RPMI7951 (cell line): Measurements from ENCODE around the gene NR6A1.

- RAMPAGE, long total RNA = no peak
Measured at GRCh38 chr9:123518948-123519703, 163.1 kb downstream of the CRB2 start.

- RAMPAGE, long total RNA = no peak
Measured at GRCh38 chr9:124045001-124045457, 33.5 kb downstream of the LHX2 start.

DNA sequence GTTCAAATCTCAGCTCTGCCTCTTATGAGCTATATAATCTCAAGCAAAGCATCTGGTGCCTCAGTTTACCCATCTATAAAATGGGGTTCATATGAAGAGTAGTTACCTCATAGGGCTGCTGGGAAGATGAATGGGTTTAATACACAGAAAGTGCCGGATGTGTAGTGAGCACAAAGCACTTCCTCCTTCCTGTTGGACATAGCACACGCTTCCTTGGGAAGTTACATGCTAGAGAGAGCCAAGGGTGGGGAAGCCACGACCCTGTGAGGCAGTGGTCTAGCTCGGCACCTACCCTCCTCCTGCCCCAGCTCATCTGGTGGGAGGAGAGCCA is 43.7 kb upstream of the NEK6 start:
- RAMPAGE, long total RNA = no peak

GRCh38 chr9:124217901-124218229 is 39.9 kb upstream of the NEK6 start:
- RAMPAGE, long total RNA = no peak

GRCh38 chr9:124279967-124280916 is 22.5 kb downstream of the NEK6 start:
- RAMPAGE, long total RNA = no peak

DNA sequence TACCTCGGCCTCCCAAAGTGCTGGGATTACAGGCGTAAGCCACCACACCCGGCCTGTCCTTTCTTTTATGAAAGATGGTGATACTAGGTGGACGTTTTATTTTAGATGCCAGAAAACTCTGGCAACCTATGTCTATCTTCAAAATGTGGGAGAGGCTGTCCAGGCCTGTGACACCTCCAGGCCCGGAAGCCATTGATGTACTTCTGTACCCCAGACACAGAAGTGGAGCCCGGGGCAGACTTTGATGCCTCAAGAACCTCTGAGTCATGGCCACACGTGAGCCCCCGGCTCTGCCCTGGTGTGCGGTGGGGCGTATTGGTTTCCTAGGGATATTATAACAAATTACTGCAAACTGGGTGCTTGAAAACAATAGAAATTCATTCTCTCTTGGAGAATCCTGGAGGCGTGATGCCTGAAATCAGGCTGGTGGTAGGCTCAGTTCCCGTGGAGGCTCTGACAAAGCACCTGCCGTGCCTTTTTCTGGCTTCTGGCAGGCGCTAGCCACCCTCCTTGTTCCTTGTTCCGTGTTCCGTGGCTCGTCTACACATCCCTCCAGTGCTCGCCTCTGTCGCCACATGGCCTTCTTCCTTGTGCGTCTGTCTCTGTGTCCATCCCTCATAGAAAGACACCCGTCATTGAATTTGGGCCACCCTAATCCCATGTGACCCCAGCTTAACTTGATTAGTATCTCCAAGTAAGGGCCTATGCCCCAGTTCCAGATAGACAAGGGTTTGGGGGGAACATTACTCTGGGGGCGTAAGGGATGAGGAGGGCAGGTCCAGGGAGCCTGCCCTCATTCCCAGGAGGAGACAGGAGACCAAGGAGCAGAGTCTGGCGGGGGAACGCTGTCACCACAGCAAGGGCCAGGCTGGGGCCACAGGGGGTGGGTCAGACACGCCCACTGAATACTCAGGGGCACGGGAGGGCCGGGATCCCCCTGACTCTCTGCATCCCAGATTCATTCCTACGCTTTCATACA is 24.3 kb downstream of the NEK6 start:
- RAMPAGE, long total RNA = no peak

- RAMPAGE, long total RNA = no peak
Measured at GRCh38 chr9:124363328-124363743, 51.9 kb downstream of the PSMB7 start.

DNA sequence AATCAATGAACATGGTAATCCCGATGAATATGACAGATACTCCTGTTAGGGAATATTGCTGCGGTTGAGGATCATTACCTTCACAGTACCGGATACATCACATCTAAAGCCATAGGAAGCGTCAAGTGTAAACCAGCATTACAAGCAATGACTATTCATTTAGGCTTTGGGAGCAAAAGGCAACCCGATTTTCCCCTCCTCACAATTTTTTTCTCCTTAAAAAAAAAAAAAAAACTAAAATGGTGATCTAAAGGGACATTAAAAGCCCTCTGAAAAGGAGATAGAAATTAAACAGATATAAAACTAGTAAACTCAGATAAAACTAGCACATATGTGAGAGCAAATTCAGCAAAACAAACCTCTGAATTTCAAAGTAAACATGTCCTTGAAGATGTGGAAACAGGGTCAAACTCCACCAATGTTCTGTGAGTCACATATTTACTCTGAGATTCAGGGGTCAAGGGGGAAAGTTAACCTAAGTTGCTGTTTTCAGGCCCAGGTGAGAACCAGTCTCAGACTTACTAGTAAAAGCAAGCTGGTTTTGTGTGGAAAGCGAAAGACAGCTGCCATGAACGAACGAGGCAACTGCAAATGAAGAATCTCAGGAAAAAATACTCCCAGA is 29.2 kb downstream of the PSMB7 start:
- RAMPAGE, long total RNA = no peak

DNA sequence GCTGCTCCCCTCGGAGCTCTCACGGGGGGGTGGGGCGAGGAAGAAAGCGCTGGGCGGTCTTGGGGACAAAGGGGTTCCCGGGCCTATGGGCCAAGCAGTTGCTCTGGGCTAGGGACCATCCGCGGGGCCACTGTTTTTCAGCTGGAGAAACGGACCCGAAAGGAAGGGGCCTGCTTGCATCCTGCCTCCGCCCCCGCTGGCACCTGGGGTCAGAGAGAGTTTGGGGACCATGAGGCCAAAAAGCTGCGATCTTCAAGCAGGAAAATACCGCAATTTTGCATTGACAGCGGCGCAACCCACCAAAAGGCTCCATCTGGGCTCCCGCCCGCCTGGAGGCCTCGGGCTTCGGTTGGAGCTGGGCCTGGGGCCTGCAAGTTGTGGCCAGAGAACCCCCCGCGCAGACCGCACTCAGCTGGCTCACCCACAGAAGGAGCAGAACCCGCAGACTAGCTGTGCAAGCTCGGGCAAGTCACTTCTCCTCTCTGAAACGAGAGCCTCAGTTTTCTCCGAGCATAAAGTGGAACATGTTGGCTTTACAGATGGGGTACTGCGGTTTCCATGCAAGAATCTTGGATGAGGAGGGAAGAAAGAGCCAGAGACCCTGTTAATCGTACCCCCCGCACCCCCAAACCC is 1.3 kb downstream of the NR5A1 start:
- RAMPAGE, long total RNA = no peak

DNA sequence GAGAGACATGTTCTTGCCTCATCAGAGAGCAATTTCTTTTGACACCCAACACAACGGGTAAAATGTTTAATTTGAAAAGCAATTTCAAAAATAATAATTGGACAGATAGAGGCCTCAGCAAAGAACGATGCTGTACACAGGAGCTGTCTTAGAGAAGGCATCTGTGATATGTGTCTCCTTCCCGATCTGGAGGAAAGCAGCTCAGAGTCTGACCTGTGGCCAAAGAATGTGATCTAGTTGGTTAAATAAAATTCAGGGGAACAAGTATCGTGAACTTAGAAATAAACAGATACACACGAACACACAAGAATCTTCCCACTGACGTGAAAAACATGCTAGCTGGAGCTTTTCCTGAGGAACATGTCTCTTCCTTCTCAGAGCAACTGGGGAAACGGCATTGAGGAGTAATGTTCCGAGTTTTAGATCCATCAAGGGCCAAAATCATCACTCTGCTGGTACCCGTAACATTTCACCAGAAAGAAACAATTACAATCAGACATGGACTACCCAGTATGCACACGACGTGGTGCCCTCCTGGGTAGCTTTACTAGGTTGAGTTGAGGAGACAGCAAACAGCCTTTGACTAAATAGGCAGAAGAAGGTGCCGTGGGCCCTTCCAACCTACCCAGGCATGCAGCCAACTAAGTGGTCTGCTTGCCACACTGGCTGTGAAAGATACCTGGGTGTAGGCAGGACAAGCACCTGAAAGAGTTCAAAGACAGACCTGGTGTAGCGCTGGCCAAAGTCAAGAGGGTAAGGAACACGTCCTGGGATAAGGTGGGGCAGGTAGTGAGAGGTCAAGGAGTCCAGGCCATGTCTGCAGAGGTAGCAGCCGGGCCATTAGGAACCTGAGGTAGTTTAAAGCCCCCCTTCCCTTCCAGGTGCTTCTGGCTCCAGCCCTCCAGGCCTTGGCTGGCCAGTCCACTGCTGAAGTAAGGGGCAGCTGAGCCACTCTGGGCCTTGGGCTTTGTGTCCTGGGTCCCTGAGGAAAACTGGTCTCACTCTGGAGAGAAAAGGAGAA is 13.6 kb upstream of the NR5A1 start:
- RAMPAGE, long total RNA = no peak

DNA sequence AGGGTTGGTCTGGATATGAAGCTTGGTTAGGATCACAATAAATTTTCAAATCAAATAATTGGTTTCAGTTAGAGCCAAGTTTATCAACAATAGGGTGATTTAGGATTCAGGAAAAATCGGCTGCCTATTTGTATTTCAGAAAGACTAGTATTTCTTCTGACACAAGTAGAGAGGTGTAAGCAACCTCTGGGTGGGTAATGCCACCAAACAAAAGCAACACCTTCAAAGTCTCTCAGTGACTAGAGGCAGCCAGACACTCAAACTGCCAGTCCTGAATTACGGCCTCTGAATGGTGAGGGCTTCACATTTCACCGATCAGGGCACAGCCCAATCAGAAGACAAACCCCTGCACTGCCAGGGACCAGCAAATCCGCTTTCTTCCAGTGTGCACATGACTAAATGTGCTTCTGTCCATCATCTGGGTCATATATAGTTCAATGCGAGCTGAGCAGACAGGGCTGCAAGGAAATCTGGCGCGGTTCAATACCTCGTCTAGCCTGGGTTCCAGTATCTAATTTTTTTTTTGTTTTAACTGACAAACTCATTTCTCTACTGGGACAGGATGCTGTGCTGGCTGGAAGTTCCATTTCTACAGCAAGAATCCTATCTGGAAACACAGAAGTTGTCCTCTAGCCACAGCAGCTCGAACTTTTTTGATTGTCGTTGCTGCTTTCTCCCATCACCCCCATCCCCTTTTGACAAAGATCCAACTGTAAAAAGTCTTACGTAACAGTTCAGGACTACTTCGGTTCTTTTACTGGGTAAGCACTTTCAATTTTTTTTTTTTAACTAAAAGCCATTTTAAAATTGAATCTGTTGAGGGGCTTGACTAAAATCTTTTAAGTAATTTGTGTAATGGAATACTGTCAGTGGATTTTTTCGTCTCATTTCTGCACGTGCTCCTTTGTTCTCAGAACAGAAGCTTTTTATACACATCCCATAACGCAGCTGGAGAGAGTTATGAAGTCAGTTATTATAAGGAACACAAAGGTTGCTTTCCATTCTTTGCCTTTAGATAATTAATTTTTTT is 112.8 kb downstream of the NR6A1 start:
- RAMPAGE, long total RNA = no peak

DNA sequence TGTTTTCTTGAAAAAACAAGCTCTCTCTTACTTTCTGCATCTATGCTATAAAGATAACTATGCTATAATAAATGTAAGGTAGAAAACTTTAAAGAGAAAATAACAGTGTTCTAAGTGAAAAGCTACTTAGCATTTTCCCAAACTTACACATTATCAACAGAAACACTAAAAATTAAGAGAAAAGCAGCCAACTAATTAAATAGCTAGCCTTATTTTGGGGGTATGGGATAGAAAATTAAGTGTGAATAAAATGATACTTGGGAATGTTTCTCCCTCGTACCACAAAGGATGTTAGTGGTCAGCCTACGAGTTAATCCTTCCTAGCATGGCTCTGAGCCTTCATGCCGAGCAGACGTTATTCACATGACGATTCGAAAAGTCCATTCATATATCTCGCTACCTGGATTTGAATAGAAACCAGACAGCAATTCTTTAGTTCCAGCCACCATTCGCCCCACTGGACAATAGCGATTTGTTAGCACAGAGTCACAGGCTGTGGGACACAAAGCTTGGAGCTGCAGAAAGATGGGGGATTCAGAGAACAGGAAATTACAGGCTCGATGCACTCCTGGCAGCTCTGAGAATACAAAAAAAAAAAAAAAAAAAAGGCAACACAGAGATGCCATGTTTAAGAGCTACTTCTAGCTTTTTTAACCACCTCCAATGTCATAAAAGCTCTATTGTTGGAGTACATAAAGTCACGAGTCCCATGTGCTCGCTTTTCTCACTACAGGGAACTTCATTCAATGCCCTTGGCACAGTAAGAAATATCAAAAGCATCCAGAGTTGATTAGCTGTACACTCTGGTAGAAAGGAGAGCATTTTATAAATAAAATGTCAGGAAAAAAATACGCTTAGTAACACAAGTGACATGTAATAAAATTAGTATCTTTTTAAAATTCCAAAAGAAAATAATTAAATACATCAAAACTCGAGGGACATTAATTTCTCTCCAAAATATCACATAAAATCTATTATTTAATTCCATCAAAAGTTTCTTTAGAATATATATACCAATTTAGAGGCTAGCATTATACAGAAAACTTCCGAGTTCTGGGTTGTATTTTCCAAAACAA is 110.7 kb downstream of the NR6A1 start:
- RAMPAGE, long total RNA = no peak

DNA sequence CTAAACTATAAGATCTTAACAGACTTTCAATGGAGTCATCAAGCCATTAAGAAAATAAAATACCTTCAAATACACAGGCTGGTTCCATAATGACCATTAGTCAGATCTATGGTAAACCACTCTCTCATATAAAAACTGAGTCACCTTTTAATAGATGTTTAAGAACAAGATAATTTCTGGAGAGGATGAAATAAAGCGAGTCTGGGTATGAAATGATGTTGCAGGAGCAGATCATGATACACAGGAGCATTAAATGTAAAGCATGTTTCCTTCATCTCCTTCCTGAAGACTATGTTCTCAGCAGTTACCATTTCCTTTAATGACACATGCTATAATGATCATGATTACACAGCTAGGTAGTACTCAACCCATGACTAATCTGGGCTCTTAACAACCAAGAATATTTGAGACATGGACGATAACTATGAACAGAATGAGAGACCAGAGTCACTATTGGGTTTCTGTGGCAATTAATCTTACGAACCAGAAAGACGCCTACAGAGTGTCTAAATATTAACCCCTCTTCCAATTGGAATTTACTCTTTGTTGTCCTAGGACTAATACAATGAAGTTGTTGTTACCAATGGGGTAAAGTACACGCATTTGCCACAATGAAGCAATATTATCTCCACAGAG is 105.6 kb downstream of the NR6A1 start:
- RAMPAGE, long total RNA = no peak

DNA sequence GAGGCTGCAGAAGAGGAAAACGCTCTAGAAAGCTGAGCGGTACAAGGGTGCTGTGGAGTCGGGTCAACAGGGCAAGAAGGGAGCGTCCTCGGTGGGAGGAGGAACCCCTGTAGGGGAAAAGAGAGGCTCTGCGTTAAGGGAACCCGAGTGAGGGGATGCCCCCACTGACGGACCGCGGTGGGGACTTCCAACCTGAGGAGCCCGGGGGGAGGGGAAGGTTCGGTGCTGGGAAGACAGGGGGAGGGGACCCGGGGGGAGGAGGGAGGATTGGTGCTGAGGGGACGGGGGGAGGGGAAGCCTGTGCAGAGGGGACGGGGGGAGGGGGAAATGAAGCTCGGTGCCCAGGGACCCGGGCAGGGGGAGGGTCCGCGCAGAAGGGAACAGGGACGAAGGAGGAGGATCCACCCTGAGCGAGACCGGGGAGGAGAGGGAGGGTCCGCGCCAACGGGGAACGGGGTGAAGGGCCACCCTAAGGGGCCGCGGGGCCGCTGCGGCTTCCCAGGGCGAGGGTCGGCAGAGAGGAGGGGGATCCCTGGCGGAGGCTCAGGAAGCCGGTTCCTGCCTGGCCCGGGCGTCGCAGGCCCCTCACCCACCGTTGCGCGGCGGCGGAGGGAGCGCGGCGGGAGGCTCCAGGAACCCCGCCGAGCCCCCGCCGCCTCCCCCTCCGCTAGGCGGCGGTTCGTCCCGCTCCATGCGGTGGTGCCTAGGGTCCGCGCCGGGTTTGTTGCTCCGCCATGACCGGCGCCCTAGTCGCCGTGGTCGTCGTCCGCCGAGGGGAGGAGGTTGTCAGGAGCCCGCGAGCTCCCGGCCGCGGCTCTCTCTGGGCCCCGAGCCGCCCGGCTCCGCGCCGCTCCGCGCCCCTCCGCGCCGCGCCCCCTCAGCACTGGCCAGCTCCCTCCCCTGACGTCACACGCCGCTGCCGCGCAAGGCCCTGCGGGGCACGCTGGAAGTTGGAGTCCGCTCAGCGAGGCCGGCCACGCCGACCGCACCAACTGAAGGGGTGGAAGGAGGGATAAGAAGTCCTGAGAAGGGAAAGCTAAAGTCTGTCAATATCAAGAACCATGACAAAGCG is at the start of gene NR6A1:
Gene NR6A1, minus strand, starts transcription at position 885 of the 1,072 bp plus-strand sequence.
- RAMPAGE, long total RNA = no peak

GRCh38 chr9:124810580-124811422 is 33.9 kb downstream of the OLFML2A start:
- RAMPAGE, long total RNA = no peak

DNA sequence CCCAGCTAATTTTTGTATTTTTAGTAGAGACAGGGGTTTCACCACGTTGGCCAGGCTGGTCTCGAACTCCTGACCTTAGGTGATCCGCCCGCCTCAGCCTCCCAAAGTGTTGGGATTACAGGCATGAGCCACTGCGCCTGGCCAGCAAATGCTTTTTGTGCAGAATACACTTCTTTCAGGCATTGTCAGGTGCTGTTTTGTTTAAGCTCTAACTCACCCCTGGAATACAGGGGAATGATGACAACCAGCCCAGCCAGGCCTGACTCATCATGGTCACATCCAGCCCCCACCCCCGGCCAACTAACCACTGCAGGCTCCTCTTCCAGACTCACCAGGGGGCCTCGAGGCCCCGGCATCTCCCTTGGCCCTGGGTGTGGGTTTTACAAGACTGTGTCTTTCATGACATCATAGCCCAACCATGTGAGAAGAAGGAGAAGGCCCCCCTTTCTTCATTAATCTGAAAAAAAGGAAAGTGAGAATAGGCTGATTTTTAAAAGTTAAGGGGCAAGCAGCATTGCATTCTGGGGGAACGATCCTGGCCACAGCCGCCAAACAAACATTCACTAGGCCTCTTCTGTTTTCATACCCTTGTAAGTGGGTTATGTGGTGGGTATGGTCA is 35.5 kb downstream of the OLFML2A start:
- RAMPAGE, long total RNA = no peak

DNA sequence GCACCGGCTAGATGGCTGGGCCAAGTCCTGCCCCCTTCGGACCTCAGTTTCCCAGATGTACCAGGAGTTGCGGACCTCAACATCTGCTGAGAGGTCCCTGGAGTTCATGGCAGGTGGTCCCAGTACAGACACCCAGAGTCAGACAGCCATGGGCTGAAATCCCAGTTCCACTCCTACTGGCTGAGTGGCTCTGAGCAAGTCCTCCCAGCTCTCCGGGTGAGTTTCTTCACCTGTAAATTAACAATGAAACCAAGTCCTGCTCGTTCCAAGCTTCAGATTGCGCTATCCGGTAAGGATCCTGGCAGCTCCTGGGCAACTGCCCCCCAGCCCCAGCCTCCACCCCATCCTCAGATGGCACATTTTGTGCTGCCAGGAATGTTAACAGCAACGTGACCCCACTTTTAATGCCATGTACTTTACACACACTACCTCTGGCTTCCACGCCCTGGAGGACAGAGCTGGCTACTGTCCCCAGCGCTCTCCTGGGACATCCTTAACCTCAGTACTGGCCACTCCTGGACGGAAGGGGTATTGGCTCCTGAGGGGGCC is 727 bp upstream of the WDR38 start:
- RAMPAGE, long total RNA = no peak

DNA sequence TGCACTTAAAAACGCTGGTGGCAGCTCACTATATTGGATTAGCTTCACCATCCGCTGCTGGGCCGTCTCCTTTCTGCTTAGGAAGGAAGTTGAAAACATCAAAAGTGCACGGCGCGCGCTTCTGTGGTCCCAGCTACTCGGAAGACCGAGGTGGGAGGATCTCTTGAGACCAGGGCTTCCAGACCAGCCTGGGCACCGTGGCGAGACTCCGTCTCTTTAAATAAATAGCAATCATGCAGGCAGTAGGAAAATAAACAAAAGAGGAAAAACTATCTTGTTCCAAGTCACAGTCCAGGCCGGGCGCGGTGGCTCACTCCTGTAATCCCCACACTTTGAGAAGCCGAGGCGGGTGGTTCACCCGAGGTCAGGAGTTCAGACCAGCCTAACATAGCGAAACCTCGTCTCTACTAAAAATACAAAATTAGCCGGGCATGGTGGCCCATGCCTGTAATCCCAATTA is 847 bp upstream of the GOLGA1 start:
- RAMPAGE, long total RNA = no peak

DNA sequence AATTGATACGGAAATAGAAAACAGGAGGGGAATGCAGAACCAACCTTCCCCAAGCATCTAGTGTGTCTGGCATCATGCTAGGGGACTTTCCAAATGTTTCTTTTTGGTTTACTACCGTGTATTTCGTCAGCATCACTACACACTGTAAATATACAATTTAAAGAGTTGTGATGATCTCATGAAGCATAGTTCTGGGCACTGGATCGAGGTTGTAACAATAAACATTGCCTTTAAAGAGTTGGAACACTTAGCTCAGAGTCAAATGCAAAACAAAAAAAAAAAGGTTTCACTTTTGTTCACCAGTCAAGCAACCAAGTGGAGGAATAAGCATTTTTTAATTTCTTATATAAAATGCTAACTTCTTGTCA is 2.9 kb upstream of the SCAI start:
- RAMPAGE, long total RNA = no peak

GRCh38 chr9:125150376-125150850 is 7.1 kb upstream of the SCAI start:
- RAMPAGE, long total RNA = no peak